Bronchus fibroblast of lung (primary cell): ENCODE measurements around the gene OARD1.

DNA sequence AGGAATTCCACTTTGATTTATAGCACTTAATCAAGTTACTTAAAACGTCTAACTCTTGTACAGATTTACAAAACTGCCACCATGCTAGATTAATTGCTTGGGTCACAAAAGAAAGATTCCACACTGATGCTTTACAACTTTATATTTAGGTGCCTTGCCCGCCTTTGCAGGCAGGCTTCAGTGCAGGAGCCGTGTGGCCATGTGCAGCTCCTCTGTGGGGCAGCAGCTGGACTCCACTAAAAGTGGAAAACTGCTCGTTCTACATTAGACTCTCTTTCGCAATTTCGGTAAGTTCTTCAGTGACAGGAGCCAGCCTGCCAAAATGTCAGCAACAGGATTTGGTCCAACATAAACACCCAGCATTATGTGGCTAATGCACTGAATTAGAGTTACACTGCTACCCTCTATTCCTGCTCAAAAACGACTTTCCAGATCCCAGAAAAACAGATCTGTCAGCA, 174.4 kb upstream of the KCNK16 start:
- RAMPAGE, long total RNA, result no peak

DNA sequence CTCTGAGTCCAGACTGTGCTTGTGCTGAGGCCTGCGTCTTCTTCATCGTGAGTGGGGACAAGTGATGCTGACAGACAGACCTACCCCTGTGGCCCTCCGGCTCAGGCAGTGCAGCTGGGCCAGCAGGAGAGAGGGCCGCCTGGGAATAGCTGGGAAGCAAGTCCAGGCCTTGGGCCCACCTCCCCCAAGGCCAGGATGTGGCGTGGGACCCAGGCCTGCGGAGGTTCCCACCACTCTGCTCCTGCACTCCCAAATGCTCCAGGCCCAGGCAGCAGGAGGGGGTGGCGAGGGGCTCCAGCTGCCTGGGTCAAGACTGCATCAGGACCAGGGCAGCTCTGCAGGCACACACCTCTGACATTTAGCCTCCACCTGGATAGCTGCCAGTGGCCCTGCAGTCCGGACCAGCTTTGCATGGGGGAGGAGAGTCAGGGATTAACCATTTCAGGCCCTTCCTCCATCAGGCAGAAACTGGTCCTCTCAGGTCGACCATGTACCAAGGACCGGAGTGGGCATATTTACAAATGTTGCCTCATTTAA, 38.3 kb downstream of the DAAM2 start:
- RAMPAGE, long total RNA, result no peak

DNA sequence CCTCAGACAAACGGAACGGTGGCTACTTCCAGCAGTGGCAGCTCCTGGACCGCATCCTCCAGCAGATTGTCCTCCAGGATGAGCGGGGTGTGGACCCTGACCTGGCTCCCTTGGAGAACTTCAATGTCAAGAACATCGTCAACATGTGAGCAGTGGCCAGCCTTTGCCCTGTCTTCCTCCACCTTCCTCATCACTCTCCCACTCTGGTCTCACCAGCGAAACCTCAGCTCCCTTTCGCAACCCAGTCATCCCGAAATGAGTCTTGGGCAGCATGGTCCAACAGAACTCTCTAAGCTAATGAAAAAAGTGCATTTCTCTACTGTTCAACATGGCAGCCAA, 59.0 kb downstream of the MOCS1 start:
- RAMPAGE, long total RNA, result no peak

DNA sequence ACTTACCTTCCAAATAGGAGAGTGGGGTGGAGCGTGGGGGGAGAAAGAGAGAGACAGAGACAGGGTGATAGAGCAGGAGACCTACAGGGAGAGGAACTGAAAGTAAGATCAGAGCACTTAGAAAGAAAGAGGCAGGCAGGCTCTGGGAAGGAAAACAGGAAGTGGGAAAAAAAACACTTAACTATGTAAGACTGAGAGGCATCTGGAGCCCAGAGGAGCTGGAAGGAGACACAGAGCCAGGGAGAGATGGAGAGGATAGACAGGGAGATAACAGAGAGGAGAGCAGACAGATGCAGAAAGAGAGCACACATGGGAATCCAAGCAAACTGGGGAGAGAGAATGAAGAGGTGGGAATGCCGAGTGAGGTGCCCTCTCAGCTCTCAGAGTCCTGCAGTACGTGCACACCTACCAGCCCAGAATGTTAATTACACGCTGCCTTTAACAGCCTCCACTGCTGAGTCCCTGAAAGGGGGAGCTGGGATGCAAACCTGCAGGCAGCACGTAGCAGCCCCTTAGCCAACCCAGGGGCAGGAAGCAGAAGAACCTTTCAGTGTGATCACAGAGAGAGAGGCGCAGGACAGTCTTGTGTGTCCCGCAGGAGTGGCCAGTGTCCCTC, 132.6 kb upstream of the LRFN2 start:
- RAMPAGE, long total RNA, result no peak

DNA sequence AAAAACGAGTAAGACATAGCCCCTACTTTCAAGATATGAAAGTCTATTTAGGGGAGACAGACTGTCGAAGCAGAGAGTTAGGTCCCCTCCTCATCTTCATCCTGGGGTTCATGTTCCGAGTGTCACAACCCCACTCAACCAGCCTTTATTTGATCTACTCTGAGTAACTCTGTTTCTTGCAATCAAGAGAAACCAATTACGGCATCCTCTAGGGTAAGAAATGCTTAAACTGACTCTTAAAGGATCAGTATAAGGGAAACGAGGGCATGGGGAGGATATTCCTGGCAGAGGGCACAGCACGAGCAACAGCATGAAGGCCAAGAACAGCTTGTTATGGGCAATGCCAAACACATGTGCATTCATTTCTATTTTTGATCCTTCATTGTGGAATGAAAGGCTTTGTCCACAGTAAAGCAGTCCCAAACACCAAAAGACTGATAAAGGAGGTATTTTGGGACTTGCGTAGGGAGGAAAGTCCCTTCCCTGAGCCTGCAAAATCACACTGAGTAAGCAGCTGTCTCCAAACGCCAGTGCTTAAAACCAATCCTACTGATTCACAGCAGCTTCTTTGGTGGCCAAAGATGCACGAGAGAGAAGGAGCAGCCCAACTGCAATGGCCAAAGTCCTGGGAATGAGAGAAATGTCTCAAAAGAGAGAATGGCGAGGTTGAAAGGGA, 138.3 kb downstream of the UNC5CL start:
- RAMPAGE, long total RNA, result no peak

- RAMPAGE, long total RNA, result no peak
Measured at GRCh38 chr6:41028305-41029119, 10.5 kb downstream of the UNC5CL start.

GRCh38 chr6:41051771-41052400, 1.1 kb upstream of the APOBEC2 start:
- RAMPAGE, long total RNA, result no peak

DNA sequence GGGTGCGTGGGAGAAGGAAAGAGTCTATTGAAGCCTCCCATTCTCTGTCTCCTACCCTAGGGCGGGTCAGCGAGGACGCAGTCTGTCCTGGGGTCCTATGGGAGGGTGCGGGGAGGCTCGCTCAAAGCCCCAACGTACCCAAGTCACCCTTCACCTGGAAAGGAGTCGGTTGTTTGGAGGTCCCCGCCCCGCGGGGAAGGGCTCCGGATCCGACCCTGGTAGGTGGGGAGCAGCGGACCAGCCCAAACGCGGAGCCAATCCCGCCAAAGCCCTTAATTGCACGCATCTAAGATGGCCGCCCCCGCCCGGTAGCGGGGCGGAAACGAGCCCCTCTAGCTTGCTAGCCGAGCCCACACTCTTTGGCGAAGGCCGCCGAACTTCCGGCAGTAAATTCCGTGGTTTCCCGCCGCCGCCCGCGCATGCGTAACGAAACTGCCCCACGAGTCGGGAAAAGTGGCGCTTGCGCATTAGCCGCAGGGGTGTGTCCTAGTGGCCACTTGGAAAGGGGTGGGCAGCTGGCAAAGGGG, at the start of gene OARD1:
TSS of gene OARD1 (minus strand) at position 176 of the 527 bp plus-strand sequence.
- RAMPAGE, long total RNA, result no peak

- RAMPAGE, long total RNA, result no peak
Measured at GRCh38 chr6:41080443-41081238, 7.9 kb downstream of the NFYA start.

DNA sequence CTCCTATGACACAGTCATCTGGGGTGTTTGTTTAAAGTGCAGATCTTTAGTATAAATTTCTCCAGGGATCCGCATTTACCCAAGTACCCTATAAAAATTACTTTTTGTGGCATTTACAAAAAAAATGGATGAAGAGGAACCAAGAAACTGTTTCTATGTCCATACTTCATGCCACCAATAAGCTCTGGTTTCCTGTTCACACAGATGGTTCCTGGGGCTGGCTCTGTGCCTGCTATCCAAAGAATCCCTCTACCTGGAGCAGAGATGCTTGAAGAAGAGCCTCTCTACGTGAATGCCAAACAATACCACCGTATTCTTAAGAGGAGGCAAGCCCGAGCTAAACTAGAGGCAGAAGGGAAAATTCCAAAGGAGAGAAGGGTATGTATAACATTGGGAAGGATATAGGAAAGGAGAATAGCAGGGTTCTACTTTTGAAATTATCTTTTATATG, 20.0 kb downstream of the NFYA start:
- RAMPAGE, long total RNA, result no peak

DNA sequence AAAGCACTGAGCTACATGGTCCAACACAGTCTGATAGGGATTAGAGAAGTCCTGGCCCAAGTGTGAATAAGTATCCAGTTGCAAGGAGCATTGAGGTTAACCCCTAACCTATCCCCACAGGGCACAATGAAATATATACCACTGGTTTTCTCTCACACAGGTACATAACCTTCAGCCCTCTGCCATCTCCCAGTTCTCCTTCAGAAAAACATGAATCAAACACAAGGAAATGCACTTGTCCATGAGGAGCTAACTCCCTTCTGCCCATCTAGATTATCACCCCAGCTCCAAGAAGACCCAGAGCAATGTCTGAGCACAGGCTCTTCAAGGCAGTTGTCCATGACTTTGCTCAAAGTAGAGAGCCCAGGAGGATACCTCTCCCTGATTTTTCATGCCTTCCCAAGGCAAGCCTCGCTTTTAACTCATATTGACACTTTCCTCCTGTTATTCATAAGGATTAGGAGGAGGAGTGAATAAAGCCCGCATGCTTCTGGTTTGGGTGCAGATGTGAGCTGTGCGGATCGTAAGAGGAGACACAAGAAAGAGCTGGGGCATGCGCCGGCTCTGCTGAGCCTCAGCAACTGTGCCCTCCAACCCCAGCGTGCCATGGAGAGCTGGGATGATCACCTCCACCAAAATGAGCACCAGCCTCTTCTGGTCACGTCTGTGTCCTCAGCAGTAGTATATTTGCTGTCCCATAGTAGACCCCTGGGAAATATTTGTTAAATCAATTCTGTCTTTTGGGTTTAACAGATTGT, 806 bp downstream of the TREM1 start:
- RAMPAGE, long total RNA, result no peak

GRCh38 chr6:41302564-41303036, 16.1 kb upstream of the TREM1 start:
- RAMPAGE, long total RNA, result no peak

DNA sequence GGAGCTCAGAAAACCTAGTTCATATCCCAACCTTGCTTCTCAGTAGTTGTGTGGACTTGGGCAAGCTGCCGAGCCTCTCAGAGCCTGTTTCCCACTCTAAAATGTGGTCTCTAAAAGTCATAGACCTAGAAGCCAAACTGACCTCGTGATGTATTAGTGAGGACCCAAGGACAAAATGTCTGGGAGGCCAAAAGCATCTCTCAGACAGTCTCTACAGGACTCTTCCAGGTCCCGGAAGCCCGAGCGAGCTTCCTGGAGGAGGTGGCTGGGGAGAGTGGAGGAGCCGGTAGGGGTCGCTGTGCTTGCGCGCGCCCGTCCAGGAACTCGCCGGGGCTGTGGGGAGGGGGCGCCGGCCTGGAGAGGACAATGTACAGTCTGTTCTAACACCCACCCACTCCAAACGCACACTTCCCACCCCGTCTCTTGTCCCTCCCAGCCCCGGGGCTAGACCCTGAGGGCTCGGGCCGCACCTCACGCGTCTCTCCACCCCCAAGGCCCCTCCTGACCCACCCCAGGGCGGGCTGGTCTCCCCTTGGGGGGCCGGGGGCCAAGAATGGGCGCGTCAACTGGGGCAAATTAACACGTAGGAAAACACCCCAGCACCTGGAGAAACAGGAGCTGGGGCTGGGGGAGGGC, 103.4 kb upstream of the FOXP4 start:
- RAMPAGE, long total RNA, result no peak

- RAMPAGE, long total RNA, result no peak
Measured at GRCh38 chr6:41449747-41450214, 96.4 kb upstream of the FOXP4 start.

- RAMPAGE, long total RNA, result no peak
Measured at GRCh38 chr6:41469663-41470337, 76.4 kb upstream of the FOXP4 start.

- RAMPAGE, long total RNA, result no peak
Measured at GRCh38 chr6:41524669-41525262, 21.4 kb upstream of the FOXP4 start.

- RAMPAGE, long total RNA, result no peak
Measured at GRCh38 chr6:41560246-41561223, 14.4 kb downstream of the FOXP4 start.

DNA sequence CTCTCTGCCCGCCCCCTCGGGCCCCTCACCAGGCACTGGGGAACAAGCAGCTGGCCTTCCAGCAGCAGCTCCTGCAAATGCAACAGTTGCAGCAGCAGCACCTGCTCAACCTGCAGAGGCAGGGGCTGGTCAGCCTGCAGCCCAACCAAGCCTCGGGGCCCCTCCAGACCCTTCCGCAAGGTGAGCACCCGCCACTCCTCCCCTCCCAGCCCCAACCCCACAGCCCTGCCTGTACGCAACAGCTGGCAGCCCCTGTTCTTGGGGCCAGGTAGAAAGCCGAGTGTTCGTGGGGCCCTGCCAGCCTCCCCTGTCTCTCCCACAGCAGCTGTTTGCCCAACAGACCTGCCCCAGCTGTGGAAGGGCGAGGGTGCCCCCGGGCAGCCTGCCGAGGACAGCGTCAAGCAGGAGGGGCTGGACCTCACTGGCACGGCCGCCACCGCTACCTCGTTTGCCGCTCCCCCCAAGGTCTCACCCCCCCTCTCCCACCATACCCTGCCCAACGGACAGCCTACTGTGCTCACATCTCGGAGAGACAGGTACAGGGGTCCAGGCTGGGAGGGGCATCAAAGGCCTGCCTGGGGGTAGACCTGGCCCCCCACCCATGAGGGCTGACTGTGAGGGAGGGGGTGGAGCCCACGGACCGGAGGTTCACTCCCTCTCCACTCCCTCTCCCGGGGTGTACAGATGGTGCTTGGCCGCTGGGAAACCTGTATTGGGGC, 41.0 kb downstream of the FOXP4 start:
- RAMPAGE, long total RNA, result no peak

DNA sequence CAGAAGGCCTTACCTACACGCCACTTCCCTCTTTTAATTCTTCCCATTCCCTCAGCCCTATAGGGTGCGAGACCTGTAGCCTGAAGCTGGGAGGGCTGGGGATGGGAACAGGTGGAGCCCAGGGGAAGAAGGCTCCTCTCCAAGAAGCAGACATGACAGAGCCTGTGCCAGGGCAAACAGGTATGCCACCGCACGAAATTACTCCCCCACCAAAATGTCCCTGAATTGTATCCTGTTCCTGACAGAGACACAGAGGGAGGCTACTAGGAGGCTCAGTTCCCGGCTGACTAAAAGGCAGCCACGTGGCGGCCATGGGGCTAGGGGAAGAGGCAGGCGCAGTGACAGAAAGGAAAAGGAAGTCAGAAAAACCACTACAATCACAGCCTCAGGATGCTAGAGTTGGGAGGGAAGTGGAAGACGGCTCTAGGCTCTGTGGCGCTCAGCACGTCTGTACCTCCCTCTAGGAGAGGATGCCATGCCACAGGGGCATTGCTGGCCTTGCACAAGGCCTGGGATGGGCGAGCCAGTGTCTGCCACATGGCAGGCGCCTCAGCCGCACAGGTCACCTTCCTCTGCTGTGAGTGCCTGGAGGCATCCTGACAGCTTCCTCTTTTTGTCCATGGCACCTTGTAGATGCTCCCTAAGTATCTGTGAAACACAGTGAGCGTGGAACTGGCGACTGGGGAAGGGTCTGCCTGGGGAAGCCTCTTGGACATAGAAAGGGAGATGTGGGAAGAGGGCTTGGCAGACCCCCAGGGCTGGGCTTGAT, 27.7 kb downstream of the TFEB start:
- RAMPAGE, long total RNA, result no peak

- RAMPAGE, long total RNA, result no peak
Measured at GRCh38 chr6:41710576-41711287, 24.7 kb downstream of the TFEB start.